PC-3 (cell line): ENCODE results near the genes LRRC40 and ZRANB2.

GRCh38 chr1:67632757-67633766 is 51.9 kb upstream of the GADD45A start:
- RAMPAGE, long total RNA: no peak

DNA sequence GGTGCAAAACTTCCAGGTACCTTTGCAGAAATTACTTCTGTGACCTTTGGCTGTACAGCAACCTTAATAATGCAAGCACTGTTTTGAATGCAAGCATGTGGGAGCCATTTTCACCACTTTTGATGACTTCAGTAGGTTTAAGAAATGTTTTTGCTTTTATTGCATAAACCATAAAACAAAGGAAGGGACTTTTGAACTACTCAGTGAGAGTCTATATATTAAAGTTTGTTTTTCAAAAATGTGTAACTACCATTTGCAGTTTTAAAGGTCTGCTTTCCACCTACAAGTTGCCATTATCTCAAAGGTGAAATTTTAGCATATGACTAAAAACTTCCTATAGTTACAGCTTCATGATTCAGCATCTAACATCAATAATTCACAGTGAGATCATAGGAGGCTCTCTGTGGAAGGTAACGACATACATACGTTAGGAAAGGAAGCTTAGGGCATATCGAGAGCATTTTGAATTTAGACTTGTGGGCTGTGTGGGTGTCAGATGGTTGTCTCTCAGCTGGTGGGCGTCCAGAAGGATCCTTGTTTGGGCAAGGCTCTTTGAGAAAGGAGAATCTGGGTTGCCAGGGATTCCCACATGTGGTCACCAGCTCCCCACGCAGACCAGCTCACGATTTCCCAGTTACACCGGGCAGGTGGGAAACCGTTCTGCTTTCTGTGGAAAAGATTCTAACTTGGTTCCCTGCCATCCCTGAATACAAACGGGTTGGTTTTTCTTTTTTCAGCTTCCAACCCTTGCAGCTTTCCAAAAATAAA is 963 bp upstream of the GADD45A start:
- RAMPAGE, long total RNA: no peak

DNA sequence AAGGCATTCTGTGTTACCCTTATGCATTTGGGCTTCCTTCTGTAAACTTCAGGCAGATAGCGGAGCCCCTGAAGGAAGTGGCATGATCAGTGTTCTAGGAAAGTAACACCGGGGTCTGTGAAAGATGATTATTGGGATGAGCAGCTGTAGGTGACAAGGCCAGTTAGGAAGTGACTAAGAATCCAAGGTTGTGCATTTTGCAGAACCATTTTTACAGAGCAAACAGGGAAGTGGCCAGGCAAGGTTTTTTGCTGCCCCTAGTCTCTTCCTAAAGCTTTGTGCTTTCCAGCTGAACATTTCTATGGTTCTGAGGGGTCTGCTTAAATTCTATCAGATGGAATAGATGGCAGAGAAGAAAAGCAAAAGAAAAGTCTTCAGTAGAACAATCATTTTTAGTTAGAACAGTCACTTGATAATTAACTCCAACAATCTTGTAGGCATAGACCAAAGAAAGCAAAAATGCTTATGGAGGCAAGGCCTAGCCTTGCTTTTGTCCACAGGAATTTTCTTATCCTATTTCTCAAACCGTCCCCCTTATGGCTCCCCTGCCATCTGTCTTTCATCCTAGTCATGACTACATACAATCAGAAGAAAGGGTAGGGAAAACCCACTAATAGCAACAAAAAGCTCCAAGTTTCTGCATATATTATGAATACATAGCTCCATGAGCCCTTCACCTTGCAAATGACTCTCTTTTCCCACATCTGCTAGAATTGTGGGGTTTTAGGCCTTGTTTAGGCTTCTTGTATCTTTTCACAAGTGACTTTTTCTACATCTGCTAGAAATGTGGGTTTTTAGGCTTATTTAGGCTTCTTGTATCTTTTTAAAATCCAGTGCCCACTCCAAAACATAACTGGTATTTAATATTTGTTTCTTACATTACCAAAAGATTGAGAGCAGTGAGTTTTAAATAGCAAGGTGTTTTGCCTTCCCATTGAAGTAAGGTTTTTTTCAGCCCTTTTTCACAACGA is 4.1 kb downstream of the GADD45A start:
- RAMPAGE, long total RNA: no peak

DNA sequence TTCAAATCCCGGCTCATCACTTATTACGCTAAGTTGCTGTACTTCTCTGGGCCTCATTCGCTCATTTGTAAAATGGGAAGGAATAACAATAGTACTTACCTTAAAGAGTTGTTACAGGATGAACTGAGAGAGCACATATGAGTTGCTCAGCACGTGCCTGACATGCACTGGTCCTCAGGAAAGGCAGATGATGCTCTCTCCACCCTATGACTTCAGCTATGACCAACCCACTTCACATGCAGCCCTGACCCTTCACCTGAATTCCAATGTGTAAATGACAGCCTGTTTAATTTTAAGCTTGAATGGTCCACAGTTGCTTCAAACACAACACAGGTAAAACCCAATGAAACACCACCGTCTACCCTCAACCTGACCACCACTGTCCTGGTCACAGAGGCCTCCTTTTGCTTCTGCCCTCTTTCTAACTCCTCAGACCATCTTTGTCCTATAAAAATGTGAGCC is 32.9 kb downstream of the GADD45A start:
- RAMPAGE, long total RNA: no peak

GRCh38 chr1:67746271-67746883 is 61.4 kb downstream of the GADD45A start:
- RAMPAGE, long total RNA: no peak

GRCh38 chr1:67747681-67748132 is 62.7 kb downstream of the GADD45A start:
- RAMPAGE, long total RNA: no peak

DNA sequence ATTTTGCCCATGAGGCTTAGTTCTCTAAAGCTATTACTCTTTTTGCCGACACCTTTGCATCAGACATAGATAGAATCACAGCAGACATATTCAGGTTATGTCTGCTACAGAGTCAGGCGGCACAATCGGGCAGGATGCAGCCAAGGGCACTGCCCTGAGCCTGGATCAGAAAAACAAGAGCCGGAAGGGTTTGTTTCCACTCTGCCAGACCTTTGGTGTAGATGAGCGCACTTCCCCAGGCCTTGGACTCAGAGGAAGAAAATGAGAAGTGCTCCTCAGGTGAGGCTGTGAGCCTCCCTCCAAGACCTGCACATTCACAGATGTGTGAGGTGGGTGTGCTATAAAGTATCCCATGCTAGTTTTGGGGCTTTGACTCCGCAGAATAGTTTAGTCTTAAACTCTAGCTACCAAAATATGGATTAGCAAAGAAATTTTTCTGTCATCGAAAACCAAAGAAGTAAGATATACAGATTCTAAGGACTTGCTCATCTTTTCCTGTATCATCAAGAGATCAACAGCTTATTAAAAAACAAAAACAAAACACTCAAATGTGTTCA is 43.6 kb downstream of the GNG12 start:
- RAMPAGE, long total RNA: no peak

DNA sequence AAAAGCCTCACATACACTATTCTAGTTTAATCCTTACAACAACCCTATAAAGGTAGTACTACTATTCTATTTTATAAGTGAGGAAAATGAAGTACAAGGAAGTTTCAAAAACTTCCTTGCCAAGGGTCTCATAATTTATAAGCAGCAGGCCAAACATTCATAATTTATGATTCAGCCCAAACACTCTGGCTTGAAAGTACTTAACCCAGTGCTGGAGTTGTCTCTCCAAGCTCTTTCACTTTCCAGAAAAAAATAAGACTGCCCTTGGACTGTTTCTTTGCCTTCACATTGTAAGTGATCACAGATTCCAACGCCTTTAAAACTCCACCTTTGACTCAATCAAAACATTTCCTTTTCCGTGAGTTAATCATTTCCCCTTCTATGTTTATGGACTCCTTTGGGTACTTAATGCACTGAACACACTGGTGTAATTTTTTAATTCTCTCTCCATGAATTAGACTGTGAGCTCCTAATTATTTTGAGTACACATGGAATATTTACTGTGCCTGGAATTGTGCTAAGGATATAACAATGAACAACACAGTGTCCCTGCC is 54.4 kb downstream of the WLS start:
- RAMPAGE, long total RNA: no peak

DNA sequence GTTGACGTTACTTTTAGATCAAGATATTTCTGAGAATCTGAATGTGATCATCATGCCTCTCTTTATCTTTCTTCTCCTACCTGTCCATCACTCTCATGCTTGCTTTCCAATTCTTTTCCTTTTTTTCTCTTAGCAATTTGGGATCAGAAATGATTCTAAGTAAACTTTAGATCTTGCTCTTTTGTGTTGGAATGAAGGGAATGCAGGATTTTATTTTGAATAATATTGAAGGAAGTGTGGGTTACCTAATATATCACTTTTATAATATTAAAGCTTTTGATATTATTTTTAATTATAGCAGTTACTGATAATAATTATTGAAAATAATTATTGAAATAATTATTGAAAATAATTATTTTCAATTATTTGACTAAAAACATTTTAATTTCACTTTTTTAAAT is 124.7 kb upstream of the DEPDC1 start:
- RAMPAGE, long total RNA: no peak

GRCh38 chr1:70205127-70206357 is at the start of gene LRRC40:
Gene LRRC40, minus strand, starts transcription at chr1:70205579.
- RAMPAGE, long total RNA: start-site peak on the minus strand at chr1:70205551-70205567, 77 and 65 reads in 2 replicates

DNA sequence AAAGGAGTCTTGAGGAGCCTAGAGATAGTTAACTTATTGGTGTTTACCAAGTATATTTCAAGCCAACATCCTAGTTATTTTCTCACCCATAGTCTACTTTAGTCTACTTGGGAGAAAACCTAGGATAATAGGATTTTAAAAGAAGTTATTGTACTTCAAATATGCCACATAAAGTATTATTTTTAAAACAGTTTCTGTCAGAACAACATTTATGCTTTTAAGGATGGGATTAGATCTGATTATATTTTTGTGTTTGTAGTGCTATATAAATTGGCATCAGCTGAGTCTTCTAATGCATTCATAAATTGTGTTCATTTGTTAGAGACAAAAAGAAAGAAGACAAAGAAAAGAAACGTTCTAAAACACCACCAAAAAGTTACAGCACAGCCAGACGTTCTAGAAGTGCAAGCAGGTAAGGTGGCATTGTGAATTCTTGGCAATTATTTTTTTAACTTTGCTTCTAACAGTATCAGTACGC is 25.4 kb downstream of the SRSF11 start:
- RAMPAGE, long total RNA: no peak

DNA sequence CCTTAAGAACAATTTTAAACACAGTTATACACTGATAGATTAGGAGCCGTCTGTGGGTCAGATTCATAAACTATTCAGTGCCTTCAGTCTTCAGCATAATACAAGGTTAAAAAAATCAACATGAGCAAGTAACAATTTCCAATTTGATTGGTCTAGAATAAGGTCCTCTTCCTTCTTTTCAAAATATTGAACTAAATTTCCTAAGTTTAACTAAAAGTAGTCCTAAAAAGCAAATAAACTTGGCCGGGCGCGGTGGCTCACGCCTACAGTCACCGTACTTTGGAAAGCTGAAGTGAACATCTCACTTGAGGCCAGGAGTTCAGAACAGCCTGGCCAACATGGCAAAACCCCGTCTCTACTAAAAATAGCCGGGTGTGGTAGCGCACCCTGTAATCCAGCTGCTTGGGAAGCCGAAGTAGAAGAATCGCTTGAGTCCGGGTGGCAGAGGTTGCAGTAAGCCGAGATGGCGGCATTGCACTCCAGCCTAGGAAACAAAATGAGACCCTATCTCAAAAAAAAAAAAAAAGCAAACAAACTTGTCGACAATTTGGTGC is 15.7 kb downstream of the ANKRD13C start:
- RAMPAGE, long total RNA: no peak

GRCh38 chr1:70706103-70707185 is 295.4 kb downstream of the CTH start:
- RAMPAGE, long total RNA: no peak

DNA sequence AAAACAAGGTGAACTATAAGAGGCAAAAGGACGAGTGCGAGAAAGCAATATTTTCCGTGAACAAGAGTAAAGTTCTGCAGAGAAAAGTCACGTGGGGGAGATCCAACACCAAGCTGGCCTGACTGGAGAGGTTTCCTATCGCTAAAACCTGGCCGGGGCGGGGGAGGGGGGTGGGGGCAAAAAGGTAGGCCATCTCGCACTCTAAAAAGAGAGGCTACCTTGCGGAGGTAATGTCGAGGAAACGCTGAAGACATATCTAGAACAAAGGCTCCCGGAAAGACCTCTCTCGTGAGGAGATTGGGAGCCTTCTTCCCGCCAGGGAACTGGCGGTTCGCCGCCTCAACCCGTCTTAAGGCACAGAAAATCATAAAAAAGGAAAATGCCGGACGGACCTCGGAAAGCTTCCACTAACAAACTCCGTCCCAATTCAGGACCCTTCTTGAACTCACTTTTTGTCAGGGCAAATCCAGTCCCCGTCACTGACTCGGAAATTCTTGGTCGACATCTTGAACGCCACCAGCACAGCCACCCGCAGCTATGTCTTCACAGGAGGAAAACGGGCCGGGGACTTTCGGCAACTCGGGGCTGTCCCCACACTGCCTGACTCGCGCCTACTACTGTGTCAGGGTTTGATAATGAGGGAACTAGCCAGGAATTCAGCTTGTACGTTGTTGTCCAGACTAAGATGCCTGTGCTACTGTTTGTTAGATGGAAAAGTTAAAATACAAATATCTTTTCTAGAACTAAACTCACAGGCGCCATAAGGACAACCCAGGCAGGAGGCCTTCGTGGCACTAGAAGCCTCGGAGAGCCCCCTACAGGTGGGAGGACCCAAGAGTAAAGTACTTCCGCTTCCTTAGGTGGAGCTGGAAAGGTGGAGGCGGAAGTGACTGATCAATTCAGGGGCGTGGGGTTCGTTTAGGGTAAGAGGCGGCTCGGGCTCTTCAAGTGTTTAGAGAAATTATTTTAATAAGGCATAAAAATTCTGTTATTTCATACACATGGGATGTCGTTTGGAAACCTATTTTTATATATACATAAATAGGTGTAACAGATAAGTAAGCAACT is at the start of gene ZRANB2:
Gene ZRANB2, minus strand, starts transcription at position 545 of the 1,068 bp plus-strand sequence.
- RAMPAGE, long total RNA: start-site peak on the minus strand centred at position 523 of the sequence, 17 bp wide, 43 and 30 reads in 2 replicates

DNA sequence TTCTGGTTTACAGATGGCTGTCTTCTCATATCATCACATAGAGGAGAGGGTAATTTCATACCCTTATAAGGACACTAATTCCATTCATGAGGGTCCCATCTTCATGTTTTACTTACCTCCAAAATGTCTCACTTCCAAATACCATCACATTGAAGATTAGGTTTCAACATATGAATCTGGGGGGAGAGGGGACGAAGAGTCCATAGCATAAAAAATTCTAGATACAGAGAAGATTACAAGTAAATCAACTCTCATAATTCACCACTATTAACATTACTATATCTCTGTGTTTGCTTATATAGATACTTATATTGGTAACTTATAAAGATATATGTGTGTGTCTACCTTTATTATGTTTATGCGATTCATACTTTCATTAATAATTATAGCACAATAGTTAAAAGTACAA is 88.9 kb downstream of the TYW3 start:
- RAMPAGE, long total RNA: no peak

DNA sequence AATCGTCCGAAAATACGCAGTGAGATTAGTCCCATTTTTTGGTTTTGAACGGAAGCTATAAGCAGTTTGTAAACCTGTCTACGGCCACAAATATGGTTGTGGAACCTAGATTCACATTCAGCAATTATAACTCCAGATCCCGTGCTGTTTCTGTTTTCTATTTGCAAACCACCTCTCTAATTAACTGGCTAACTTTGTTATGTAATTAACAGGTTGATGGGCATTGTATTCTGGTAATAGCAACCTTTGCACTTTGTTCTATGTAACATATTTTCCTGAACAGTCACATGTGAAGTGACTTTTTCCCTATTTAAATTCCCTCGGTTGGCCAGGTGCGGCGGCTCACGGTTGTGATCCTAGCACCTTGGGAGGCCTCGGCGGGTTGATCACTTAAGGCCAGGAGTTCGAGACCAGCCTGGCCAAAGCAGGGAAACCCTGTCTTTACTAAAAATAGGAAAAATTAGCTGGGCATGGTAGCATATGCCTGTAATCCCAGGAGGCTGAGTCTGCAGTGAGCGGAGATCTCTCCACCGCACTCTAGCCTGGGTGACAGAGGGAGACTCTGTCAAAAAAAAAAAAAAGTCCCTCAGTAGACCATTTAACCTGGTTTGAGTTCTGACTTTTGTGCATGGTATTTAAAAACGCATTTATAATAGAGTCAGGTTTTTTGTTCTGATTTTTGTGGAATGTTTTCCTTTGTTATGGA is 1.4 kb downstream of the ACADM start:
- RAMPAGE, long total RNA: no peak

GRCh38 chr1:75797697-75798361 is 1.1 kb downstream of the MSH4 start:
- RAMPAGE, long total RNA: no peak

DNA sequence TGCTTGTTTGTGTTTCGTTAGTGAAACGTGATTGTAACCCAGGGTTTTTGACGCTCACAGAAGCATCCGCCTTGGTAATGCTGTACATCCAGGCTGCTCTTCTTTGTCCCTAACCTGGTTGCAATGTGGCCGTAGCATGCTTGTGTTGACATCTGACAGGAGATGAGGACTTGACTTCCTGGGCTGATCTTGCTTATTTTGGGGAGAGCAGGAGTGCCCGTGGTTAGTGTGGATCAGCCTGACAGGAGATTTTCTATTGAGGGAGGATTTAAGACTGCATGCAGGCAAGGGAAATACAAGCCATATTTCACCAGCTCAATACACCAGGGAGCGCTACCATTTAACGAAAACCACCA is 80.0 kb downstream of the ST6GALNAC3 start:
- RAMPAGE, long total RNA: no peak

DNA sequence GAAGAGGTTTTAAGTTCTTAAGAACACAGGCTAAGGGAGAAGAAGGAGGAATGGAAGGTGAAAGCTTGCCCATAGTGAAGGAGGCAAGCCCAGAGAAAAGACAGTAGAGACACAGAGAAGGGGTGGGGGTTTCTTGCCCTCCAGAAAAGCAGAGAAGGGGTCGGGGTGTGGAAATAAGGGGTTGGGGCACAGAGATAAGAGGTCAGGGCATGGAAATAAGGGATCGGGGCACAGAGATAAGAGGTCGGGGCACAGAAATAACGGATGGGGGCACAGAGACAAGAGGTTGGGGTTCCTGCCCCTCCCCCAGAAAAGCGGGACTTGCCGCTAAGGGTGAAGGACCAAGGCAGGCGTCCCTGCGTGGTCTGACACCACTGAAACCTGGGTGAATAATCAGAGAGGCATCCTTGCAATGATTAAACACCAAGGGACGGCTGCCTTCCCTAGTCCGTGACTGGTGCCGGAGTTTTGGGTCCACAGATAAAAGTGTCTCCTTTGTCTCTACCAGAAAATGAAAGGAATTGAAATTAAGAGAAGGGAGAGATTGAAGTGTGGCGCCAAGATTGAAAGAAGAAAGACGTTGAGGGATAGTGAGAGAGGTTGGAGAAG is 32.0 kb downstream of the ST6GALNAC5 start:
- RAMPAGE, long total RNA: no peak

DNA sequence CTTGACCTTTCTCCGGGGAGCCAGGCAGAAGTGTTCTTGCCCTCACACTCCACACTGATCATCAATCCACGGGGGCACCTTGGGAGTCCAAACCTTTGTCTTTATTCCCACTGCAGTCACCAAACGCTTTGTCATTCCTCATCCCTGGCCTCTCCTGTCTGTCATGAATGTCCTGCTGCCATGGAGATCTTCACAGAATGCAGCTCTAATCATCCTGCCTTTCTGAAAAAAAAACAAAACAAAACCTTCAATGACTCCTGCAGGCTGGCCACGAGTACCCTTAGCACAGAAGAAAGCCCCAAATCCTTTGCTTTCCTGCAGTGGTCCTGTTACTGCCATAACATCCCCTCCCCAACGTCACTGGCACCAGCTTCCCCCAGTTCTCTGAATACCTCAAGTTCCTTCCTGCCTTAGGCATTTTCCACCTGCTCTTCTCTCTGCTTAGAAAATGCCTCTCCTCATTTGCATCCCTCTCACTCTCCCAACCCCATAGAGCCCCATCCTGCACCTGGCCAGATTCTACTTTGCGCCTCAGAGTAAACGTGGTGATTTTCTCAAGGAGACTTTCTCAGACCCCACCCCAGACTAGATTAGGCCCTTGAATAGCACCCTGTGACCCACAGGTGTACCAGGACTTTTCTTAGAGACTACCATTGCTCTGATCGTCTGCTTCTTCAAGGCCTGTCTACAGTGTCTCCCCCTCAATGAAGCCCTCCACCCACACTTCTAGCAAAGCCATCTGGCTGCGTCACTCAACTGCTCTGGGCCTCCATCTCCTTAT is 131.2 kb downstream of the AK5 start:
- RAMPAGE, long total RNA: no peak